Frontal cortex (tissue), 2 donors: ENCODE measurements around a stretch of chr9.

GRCh38 chr9:120394199-120394785 is 185.7 kb downstream of the CDK5RAP2 start:
- RAMPAGE, long total RNA: no peak

DNA sequence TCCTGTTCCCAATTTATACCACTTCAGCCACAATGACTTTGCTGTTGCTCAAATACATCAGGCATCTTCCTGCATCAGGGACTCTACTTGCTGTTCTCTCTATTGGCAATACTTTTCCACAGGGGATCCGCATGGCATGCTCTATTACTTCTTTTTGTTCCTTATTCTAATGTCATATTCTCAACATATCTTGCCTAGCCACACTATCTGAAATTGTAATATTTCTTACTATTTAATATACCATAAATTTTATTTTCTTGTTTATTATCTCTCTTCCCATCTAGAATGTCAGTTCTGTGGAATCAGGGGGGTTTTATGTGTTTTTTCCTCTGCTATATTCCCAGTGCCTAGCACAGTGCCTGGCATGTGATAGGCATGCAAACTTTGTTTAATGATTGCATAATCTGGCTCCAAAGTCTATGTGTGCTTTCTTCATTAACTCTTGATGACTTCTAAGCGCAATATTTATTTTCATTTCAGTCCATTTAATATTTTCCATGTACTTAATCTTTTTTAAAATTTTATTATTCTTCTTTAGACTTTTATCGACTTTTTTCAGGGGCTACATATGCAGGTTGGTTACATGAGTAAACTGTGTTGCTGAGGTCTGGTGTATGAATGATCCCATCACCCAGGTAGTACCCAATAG is 60.3 kb upstream of the CDK5RAP2 start:
- RAMPAGE, long total RNA: no peak

GRCh38 chr9:120680012-120680338 is 34.3 kb downstream of the MEGF9 start:
- RAMPAGE, long total RNA: no peak

DNA sequence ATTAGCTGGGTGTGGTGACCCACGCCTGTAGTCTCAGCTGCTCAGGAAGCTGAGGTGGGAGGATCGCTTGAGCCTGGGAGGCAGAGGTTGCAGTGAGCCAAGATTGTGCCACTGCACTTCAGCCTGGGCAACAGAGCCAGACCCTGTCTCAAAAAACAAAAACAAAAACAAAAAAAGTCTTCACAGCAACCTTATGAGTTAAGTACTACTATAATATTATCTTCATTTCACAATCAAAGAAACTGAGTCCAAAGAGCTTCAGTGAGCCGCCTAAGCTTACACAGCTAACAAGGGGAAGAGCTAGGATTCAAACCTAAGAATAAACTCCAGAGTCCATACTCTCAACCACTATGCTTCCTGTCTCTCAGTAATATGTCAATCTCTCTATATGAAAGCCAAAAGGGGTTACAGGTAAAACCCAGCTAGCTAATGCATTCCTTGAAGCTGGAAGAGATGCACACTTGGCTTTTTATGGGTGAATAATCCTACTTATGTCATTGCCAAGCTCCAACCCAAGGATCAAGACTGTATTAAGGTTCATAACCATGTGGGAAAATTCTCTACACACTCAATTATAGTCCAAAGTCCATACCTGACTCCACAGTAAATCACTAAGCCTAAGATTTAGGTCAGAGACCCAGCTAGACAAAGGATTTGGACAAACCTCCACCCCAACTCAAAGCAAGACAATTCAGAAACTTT is 2.0 kb downstream of the MEGF9 start:
- RAMPAGE, long total RNA: no peak

DNA sequence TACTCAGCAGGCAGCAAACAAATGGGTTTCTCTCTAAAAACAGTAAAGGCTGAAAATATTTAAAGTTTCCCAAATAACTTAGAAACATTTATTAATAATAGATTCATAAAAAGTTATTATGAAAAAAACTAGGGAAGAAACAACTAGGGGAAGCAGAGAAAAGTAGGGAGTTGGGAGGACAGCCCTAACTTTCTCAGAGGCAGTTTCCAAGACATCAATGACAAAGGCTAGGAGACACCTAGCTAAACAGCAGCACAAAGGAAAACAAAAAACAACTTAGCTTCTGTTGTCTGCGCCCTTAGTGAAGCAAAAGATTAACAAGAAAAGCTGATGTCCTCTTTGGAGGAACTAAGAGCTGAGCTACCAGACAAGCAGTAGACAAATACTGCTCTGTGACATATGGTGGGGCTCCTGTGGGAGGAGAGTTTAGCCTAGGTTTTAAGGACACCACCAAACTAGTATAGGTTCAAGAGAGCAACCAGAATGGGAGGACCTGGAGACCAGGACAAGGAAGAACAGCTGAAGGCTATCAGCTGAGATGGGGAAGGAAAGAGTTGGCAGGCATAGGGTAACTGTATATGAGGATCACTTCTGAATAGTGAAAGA is 27.4 kb downstream of the FBXW2 start:
- RAMPAGE, long total RNA: no peak

DNA sequence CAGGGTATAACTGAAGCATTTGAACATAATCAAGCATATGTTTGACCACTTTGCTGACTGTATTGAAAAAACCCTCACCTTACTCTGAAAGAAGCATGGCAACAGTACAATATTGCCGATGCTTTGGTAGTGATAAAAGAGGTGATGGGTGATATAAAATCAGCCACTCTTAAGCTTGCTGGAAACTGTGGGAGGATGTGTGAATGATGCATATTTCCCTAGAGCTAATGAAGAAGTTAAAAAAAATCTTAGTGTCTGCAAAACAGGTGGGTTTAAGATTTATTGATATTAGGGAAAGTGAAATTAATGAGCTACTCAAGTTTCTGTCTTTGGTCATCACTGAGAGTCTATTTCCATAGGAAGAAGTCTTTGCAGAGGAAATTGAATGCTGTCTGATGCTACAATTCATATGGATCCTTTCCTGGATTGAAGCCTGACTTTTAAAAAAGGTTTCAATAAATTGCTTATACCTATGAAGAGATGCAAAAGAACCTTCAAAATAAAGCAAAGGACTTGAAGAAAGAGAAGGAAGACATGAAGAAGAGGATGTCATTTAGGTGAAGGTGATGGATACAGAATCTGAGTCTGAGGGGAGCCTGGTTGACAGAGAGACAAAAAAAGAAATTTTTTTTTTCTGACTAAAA is 2.0 kb upstream of the PSMD5 start:
- RAMPAGE, long total RNA: no peak

DNA sequence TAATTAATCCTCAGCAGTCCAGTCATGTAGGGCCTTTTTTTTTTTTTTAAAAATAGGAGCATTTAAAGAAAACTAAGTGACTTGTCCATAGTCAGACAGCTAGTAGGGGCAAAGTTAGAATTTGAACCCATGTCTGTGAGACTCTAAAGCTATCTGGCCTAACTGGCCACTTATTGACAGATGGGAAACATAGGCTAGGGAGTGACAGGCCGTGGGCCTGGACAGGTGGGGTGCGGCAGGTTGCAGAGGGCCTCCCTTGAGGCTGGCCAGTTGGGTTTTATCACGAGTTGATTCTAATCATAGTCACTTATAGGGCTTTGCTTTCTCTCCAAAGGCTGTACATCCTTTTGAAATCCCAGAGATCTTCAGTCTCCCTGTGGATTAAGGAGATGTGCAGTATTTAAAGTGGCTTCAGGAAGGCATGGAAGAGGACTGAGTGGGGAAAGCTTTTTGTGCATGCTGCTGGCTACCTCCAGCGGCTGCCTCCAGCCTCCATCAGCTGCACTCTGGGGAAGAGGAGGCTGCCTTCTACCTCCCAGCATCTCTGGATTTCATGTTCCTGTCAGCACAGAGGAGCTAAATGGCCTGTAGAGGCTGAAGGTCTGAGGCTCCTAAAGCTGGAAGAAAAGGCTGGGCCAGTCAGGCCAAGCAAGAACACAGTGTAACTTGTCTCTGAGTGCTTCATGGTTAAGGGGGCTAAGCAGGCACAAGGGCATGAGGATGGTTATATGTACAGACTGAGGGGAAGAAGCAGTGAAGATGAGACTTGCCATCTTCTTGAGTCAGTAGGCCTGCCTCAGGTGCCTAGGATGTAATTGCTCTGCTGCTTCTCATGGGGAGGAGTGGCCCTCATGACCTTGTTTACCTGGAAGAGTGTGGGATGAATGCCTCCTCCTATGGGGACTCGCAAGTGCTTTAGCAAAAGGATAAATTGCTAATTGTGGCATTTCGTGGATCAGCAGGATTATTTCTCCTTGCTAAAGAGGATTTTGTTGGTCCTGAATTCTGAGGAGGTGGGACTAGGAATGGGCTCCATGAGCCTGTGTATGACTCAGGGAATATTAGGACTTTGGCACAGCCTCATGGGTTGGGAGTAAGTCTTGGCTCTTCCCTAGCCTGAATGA is 8.5 kb upstream of the PSMD5 start:
- RAMPAGE, long total RNA: no peak

GRCh38 chr9:120867984-120868940 is 8.7 kb downstream of the PHF19 start:
- RAMPAGE, long total RNA: no peak

DNA sequence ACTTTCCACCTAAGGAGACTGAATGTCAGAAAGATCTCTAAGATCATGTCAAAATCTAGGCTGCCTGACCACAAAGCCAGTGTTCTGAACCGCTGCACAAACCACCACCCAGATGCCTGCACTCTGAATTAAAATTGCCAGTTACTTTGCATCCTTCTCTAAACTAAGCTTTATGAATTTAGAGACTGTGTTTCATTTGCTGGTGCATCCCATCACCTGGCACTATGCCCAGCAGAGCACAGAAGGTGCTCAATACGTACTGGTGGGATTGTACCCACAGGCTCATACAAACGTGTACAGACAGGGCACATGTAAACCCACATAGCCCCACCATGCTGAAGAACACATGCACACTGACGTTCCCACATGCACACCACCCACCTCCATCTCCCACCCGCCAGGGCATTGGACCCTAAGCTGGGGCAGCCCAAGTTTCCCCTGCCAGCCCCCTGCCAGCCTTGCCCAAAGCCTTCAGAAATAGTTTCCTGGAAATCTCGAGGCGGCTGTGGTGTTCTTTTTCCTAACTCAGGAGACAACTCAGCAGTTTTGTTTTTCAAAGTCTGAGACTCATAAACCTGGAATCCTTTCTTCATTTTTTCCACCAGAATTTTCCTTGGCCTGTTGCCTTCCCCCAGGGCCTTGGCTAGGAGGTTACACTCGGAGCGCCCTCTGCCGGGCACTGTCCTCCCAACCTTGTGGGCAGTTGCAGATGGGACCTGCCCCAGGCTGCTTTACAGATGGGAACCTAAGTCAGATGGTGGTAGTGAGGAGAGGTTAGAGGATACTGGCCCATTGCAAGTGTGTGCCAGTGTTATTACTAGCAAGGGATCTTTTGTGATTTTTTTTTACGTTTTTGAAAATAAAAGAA is 9.7 kb upstream of the TRAF1 start:
- RAMPAGE, long total RNA: no peak

DNA sequence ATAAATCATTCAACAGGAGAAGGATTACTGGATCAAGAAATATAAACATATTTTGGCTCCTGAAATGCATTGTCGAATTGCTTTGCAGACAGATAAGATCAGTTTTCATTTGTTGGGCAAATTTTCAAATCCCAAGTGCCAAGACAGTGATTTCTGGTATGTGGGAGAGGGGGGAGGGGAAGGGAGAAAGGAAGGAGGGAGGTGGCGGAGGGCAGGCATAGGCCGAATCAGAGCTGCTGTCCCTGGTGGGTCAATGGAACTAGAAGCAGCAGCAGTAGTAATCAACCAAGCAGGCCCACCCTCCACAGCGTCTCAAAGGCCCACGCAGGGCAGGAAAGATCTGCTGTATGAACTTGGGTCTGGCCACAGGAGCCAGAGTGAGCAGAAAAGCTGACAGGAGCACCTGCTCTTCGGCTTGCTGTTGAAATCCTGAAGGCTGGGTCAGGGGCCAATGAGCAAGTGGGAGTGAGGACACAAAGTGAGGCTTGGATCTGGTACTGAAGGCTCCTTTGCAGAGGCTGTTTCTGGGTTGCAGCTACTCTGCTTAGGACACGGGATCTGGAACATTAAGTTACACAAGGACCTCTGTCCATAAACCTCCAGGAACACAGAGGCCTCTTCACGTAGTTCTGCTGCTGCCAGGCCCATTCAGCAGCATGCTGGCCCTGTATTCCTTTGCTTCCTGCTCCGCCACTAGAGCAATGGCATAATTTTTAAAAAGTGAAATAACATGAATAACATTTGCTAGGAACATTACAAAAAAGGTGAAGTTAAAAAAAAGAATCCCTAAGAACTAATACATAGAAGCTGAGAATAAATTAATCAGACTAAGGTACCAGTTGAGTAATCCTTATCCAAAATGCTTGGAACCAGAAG is 16.0 kb upstream of the TRAF1 start:
- RAMPAGE, long total RNA: no peak

DNA sequence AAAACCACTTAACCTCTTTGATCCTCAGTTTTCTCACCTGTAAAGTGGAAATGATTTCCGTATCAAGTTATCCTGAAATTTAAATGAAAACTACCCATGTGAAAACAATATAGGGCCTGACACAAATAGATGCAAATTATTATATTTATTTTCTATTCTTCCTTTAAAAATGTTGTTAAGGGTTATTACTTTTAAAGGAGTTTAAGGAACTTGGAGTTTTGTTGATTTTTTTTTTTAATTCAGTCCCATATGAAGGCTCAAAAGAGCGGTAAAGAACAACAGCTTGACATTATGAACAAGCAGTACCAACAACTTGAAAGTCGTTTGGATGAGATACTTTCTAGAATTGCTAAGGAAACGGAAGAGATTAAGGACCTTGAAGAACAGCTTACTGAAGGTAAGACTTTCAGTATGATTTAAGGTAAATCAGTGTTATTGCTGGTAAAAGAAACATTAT is 49.0 kb downstream of the CNTRL start:
- RAMPAGE, long total RNA: no peak

DNA sequence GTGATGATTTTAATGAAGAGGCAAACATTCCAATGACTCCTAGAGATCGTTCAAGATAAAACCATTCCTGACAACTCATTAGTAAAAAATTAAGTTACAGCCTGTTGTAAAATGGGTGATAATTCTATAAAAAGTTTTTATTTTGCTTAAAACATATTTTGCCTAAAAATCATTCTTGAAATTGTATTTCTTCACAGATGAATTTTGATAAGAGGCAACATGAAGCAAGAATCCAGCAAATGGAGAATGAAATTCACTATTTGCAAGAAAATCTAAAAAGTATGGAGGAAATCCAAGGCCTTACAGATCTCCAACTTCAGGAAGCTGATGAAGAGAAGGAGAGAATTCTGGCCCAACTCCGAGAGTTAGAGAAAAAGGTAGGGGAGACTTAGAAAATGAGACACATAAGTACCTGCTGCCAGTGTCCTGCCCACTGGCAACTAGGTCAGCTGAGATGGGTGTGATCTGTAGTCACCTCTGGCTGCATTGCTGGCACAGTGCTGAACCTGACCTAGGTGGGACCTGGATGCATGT is 59.7 kb downstream of the RAB14 start:
- RAMPAGE, long total RNA: no peak

DNA sequence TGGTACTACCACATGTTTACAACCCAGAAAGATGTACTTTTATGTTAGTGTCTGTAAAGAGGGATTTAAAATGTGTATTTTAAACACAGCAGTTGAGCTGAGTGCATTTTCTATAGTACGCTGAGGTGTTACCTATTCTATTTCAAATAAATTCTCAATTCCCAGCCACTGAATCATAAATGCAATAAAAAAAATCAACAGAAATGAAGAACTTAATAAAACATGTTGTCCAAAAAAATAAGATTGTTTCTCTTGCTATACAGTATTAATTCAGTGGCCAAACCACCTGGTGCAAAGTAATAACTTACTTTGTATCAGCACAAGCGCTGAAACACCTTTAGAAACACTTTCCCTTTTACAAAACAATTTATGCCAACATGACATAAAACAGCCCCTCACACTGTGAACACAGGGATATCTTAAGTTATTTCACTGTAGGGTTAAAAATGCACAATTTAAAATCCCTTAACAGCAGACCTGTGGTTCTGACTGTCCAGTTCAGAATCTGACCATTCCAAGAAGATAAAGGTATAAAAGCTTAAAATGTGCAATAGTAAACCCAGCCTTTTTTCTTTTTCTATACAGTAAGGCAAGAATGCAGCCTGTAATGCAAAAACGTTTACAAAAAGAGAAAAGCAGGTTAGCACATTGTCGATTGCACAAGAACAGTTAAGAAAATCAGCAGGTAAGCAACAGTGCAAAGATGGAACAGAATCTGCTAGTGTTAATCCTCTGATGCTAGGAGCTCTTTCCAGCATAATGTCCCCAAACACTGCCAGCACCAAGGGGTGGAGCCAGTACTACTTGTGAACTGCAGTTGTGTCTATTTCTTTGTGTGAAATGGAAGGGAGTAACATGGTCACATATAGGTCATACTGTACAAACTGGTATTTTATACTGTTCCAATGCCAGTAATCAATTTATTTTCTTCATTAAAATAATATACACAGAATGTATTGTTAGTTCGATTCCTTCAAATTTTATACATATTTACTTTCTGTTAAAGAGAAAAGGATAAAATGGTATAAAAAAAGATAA is 21.6 kb downstream of the RAB14 start:
- RAMPAGE, long total RNA: no peak

DNA sequence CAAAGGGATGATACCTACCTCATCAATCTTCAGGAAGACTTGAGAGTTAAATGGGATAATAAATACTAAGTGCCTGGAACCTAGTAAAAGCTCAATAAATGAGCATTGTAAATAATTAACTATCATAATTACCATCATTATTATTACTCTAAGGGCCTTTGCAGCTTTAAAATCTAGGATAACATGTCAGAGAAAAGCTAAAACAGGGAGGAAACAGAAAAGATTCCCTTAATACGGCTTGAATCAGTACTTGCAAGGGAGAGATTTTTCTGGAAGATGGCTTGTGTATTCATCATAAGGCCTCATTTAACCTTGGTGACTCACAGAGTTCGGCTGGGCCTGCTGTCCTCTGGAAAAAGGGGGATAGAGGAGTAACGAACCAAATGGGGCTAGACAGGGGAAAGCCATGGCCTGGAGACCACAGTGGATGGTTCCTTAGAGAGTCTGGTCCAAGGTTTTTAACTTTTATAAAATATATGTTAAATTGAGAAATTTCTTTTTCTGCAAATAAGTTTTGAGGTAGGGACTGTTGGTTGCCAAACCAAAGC is 25.8 kb upstream of the GSN start:
- RAMPAGE, long total RNA: no peak

DNA sequence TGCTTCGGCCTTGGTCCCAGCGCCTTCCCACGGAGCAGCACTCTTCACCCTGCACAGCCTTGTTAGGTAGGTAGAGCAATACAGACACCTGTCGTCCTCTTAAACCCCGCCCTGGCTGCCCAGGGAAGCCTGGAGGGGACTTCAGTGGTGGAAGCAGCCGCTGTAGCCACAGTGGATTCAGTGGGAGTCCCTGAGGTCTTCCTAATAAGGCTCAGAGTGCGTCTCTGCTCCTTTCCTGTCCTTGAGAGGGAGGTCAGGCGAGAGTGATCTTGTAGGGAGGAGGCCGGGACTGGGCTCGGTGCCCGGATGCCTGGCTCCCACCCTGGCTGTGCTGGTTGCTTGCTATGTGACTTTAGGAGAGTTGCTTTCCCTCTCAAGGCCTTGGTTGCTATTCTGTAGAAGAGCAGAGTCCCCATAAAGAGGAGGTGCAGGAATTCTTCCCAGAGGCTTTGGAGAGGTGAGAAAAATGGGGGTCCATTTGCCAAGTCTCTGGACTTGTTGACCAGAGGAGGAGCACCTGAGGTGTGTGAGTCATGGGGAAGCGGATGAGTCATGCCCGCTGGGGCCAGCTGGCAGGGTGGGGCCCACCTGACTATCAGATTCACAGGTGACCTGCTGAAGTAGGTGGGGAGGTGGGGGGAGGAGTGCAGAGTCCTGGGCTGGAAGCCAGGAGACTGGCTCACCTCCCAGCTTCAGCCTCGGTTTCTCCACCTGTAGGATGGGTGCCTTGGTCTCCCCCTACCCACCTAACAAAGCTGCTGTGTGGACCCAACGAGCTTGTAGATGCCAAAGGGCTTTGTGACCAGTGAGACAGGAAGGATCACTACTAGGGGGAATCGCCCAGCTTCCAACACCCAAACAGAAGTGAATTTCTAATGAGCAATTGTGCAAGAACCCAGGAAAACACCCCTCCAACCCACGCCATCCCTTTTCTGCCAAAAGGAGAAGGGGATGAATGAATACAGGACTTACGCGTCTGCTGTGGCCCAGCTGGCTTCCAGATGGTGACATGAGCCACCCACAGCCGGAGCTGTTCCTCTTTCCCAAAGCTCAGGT is 13.9 kb downstream of the GSN start:
- RAMPAGE, long total RNA: no peak

GRCh38 chr9:121288152-121288810 is 20.3 kb downstream of the GSN start:
- RAMPAGE, long total RNA: no peak

GRCh38 chr9:121289987-121290398 is 22.0 kb downstream of the GSN start:
- RAMPAGE, long total RNA: no peak

DNA sequence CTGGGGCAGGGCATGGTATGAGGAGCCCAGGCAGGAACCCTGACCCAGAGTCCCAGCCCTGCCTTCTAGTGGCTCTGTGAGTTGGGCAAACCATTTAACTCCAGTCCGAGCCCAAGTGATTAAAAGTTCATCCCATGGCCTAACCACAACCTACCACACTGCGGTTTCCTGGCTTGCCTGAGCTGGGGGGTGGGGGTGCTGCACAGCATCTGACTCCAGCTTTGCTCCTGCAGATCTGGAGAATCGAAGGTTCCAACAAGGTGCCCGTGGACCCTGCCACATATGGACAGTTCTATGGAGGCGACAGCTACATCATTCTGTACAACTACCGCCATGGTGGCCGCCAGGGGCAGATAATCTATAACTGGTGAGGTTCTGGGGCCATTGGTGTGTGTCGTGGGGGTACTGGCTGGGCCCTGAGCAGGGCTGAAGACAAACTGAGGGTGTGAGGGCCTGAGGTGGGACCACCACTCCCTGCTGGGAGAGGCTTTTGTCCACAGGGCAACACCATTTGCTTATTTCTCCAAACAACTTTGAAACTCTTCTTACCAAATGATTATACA is 48.9 kb downstream of the STOM start:
- RAMPAGE, long total RNA: no peak

DNA sequence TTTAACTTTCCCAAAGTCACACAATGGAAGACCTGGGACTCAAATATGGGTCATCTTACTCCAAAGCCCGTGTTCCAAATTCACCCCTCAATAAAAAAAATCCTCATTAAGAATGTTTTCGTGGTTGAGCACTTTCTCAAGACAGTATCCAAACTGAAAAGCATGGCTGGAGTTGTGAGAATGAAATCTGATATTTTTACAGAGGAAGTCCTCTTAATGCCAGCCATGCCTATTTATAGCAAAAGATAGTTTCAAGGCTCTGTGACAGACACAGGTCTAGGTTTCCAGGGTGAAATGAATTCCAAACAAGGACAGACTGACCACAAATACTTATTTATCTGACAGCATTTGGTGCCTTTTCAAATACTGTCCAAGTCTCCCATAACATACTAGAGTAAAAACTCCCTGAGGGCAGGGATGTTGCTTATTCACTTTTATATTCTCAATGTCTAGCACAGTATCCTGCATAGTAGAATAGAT is 10.3 kb downstream of the STOM start:
- RAMPAGE, long total RNA: no peak

DNA sequence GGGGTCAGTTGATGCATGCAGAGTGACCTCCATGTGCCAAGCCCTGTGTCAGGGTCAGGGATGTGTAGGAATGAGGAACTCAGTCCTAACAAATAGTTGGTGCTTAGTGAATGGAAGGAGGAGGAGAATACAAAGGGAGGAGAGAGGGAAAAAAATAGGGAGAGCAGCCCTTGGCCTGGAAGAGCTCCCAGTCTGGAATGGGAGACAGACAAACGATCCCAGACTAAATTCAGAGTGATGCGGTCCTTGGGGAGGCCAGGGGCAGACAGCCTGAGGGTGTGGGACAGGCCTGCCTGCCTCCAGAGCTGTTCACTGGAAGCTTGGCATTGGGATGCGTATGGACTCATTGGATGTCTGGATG is 68.7 kb upstream of the GGTA1 start:
- RAMPAGE, long total RNA: no peak